ENCODE results near the genes C21orf91 and JAM2.

- PRO-cap = no peak
These were observed 43.3 kb downstream of the C21orf91 start for GRCh38 chr21:17775826-17776359.

GRCh38 chr21:17795007-17795657 is 24.0 kb downstream of the C21orf91 start:
- PRO-cap = no peak

- PRO-cap = no peak
These were observed 19.7 kb downstream of the C21orf91 start for GRCh38 chr21:17799444-17799965.

DNA sequence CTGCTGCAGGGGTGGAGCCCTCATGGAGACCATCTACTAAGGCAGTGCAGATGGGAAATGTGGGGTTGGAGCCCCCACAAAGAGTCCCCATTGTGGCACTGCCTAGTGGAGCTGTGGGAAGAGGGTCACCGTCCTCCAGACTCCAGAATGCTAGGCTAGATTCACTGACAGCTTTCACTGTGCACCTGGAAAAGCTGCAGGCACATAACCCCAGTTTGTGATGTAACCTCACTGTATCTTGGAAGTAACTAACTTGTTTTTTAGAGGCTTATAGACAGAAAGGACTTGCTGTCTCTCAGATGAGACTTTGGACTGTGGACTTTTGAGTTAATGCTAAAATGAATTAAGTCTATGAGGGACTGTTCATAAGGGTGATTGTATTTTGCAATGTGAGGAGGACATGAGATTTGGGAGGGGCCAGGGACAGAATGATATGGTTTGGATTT is 10.7 kb downstream of the C21orf91 start:
- PRO-cap = no peak

- PRO-cap = bidirectional peak, plus-strand start at chr21:17819670, minus-strand start at chr21:17819356
These were observed at the start of gene C21orf91 for GRCh38 chr21:17818531-17819538. TSS of gene C21orf91 (minus strand) at chr21:17819356.

DNA sequence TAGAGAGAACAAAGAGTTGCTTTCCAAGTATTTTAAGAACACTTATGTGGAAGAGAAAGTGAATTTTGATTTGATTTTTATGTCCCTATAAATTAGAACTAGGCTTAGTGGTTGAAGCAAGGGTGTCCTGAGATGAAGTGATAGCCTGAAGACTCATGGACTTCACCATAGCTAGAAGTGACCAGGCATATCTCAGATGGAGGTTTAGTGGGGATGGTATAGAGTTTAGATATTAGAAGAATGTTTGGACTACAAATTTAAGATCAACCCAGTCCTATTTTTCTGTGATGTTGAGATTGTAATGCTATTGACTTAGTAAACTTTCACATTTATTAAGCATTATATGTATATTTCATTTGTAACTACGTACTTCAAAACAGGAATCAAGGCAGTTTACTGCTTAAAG is 250.9 kb upstream of the TMPRSS15 start:
- PRO-cap = no peak

GRCh38 chr21:21200045-21200606 is 201.9 kb downstream of the NCAM2 start:
- PRO-cap = no peak

DNA sequence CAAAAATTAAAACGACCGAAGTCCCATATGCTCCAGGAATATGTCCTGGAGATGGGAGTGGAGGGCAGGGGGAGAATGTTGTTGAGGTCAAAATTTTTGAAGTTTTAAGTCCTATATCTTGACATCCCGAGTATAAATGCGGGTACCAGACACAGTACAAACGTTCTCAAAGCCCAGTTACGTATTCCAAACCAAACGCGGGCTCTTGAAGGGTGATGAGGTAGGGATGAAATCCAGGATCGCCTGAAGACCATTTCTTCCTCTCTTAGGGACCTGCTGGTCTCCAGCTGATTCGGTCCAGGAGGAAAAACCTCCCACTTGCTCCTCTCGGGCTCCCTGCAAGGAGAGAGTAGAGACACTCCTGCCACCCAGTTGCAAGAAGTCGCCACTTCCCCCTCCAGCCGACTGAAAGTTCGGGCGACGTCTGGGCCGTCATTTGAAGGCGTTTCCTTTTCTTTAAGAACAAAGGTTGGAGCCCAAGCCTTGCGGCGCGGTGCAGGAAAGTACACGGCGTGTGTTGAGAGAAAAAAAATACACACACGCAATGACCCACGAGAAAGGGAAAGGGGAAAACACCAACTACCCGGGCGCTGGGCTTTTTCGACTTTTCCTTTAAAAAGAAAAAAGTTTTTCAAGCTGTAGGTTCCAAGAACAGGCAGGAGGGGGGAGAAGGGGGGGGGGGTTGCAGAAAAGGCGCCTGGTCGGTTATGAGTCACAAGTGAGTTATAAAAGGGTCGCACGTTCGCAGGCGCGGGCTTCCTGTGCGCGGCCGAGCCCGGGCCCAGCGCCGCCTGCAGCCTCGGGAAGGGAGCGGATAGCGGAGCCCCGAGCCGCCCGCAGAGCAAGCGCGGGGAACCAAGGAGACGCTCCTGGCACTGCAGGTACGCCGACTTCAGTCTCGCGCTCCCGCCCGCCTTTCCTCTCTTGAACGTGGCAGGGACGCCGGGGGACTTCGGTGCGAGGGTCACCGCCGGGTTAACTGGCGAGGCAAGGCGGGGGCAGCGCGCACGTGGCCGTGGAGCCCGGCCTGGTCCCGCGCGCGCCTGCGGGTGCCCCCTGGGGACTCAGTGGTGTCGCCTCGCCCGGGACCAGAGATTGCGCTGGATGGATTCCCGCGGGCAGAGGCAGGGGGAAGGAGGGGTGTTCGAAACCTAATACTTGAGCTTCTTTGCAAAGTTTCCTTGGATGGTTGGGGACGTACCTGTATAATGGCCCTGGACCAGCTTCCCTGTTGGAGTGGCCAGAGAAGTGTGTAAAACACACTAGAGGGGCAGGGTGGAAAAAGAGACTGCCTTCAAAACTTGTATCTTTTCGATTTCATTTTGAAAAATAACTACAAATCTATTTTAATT is 45.4 kb downstream of the MRPL39 start:
- PRO-cap = bidirectional peak, plus-strand start at position 486 of the sequence, minus-strand start at position 390 of the sequence

GRCh38 chr21:25639206-25640186 is at the start of gene JAM2:
TSS of gene JAM2 (plus strand) at chr21:25639258.
- PRO-cap = bidirectional peak, plus-strand start at chr21:25640025, minus-strand start at chr21:25639823

GRCh38 chr21:25887739-25888325 is 153.1 kb downstream of the GABPA start:
- PRO-cap = no peak

- PRO-cap = no peak
These were observed 186.8 kb downstream of the APP start for GRCh38 chr21:25983617-25984357.

DNA sequence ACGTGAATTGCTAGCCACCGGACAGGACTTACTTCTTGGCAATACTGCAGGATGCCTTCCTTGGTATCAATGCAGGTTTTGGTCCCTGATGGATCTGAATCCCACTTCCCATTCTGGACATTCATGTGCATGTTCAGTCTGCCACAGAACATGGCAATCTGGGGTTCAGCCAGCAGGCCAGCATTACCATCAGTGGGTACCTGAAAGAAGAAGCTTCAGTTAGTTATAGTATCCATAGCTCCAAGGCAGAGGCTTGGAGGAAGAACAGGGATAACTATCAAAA is 58.7 kb downstream of the APP start:
- PRO-cap = no peak

DNA sequence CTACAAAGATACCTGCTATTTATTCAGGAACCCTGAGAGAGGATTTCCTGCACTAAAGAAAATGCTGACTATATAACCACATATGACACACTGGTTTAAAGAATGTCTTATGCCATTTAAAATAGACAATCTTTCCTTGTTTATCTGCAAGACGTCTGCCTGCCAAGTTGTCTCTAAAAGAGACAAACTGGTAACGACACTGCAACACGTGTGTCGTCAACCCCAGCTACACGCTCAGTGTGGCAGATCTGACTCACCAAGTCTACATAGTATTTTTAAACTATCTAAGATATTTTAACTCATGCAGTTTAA is 42.6 kb downstream of the APP start:
- PRO-cap = no peak

DNA sequence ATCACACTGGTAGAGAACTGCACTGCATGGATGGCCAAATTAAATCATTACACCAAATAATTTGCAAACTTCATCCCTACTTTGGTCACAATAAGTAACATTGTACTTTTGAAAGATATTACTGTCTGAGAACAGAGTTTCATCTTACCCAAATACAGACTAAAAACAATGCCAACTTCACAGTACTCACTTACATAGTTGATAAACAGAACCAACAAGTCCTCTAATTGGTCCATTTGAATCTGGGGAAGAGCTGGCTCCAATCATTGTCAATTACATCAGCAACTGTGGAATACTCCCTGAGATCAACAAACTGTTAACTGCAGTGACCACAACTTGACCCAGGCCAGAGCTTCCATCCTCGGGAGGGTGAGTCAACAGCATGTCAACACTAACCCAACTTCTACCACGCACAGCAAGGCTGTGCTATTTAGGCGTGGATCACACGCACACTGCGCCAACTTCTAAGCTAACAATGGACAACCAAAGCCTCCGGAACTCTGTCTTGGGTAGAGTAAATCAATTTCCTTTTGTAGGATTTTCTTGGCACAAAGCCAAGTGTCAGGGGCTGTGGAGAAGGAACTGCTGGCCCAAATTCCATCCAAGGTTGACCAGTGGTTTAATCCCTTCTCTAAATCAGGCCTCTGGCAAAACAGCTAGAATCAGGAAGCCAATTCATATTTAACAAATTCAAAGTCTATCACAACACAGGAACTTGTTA is 30.5 kb downstream of the APP start:
- PRO-cap = no peak

GRCh38 chr21:26167908-26168628 is 2.5 kb downstream of the APP start:
- PRO-cap = no peak

DNA sequence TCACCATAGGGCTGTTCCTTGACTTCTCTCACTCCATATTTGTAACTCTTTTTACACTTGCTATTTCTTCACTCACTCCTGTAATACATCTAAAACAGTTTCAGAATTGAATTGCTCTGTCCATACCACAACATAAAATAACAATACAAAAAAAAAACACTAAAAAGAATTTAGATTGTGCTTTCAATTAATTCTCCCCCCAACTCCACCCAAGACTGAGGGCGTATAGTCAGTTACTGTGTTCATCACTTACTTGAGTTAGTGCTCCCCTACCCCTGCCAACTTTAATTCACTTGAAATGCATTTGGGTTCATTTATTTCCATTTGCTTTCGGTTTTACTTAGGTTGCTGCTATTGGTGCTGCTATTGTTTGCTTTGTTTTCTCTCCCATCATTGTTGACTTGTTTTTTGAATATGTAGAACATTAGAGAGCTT is 10.6 kb upstream of the CYYR1 start:
- PRO-cap = no peak

- PRO-cap = no peak
These were observed 29.7 kb downstream of the ADAMTS1 start for GRCh38 chr21:26815157-26816221.

DNA sequence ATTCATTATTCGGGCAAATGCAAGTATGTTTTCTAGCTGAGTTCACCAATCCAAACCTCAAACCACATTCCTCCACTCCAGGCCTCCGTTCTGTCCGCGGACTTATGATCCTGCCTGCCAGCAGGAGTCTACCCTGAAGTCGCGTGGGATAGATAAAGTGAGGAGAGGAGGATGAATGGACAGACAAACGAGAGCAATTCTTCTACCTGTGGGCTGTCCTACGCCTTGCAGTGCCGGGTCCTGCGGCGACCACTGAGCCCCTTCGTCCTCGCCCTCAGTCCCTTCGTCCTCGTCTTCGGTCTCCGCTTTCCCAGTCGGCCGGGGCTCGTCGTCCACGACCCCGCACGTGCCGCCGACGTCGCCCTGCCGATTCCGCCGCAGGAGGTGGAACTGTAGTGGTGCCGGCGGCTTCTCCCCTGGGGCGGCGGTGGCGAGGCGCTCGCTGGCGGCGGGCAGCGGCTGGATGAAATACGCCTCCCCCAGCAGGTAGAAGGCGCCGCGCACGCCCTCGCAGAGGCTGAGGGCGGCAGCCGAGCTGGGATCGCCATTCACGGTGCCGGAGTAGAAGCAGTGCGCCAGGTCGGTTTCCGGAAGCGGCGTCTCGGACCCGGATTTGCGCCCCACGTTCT is 1.1 kb downstream of the ADAMTS1 start:
- PRO-cap = no peak

DNA sequence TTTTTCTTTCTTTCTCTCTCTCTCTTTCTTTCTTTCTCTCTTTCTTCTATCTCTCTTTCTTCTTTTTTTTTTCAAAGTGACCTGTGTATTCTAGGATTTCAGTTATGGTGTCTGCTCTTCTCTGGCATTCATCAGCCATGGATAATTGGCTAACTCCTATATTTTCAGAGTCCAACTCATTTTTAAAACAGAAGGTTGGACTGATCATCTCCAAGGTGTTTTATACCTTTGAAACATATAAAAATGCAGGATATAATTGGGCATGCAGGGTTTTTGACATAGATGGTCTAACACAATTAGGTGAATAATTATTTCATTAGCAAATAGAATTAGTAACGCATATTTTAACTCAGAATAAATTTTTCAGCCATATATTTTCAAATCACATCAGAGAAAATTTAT is 38.2 kb downstream of the ADAMTS5 start:
- PRO-cap = no peak

- PRO-cap = no peak
These were observed 411.2 kb downstream of the N6AMT1 start for GRCh38 chr21:28473962-28474465.

Measured in sternocleidomastoid (tissue), 1 donor.